NCI-H460 (cell line): ENCODE results near the genes H3C11 and ZKSCAN3.

RAMPAGE:
- cytosol, long total RNA, result no peak
- long total RNA, result no peak
- nucleus, long total RNA, result no peak
These were observed 30.5 kb downstream of the H2AC12 start for GRCh38 chr6:27177017-27178244.

GRCh38 chr6:27238394-27239305 lies 8.9 kb upstream of the PRSS16 start:
RAMPAGE:
- cytosol, long total RNA, result no peak
- long total RNA, result no peak
- nucleus, long total RNA, result no peak

RAMPAGE:
- cytosol, long total RNA, result no peak
- long total RNA, result no peak
- nucleus, long total RNA, result no peak
These were observed 27.6 kb downstream of the PRSS16 start for GRCh38 chr6:27275183-27275463.

DNA sequence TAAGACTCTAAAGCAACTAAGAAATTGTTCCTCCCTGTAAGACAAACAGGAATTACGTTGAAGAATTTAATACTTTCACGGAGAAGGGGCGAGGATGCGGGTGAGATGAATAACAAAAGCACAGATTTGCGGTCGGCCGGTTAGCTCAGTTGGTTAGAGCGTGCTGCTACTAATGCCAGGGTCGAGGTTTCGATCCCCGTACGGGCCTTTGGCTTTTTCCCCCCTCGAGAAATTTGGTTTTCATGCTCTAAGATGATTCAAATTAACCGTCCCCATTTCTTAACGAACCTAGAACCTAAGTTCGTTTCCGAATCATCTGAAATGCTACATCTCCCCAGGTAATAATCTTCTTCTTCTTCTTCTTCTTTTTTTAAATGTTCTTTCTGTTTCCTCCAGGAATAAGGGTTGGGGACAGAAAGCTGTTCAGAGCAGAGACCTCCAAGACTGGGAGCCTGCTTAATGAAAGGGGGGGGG lies 18.3 kb downstream of the POM121L2 start:
RAMPAGE:
- cytosol, long total RNA, result no peak
- long total RNA, result no peak
- nucleus, long total RNA, result no peak

DNA sequence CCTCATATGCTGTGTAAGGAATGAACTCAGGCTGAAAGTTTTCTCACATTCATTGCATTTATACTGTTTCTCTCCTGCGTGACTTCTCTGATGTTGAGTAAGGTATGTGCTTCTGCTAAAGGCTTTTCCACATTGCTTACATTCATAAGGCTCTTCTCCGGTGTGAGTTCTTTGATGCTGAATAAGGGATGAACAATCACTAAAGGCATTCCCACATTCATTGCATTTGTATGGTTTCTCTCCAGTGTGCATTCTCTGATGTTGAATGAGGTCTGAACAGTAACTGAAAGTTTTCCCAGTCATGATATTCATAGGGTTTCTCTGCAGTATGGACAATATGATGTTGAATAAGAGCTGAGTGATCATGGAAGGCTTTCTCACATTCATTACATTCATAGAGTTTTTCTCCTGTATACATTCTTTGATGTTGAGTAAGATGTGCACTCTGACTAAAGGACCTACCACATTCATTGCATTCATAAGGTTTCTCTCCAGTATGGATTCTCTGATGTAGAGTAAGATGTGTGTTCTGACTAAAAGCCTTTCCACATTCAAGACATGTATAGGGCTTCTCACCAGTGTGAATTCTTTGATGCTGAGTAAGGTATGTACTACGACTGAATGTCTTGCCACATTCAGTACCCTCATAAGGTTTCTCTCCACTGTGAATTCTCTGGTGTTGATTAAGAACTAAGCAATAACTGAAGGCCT lies 29.5 kb upstream of the ZNF391 start:
RAMPAGE:
- cytosol, long total RNA, result no peak
- long total RNA, result no peak
- nucleus, long total RNA, result no peak

GRCh38 chr6:27471466-27472019 lies 1.4 kb downstream of the ZNF184 start:
RAMPAGE:
- cytosol, long total RNA, result no peak
- long total RNA, result no peak
- nucleus, long total RNA, result no peak

DNA sequence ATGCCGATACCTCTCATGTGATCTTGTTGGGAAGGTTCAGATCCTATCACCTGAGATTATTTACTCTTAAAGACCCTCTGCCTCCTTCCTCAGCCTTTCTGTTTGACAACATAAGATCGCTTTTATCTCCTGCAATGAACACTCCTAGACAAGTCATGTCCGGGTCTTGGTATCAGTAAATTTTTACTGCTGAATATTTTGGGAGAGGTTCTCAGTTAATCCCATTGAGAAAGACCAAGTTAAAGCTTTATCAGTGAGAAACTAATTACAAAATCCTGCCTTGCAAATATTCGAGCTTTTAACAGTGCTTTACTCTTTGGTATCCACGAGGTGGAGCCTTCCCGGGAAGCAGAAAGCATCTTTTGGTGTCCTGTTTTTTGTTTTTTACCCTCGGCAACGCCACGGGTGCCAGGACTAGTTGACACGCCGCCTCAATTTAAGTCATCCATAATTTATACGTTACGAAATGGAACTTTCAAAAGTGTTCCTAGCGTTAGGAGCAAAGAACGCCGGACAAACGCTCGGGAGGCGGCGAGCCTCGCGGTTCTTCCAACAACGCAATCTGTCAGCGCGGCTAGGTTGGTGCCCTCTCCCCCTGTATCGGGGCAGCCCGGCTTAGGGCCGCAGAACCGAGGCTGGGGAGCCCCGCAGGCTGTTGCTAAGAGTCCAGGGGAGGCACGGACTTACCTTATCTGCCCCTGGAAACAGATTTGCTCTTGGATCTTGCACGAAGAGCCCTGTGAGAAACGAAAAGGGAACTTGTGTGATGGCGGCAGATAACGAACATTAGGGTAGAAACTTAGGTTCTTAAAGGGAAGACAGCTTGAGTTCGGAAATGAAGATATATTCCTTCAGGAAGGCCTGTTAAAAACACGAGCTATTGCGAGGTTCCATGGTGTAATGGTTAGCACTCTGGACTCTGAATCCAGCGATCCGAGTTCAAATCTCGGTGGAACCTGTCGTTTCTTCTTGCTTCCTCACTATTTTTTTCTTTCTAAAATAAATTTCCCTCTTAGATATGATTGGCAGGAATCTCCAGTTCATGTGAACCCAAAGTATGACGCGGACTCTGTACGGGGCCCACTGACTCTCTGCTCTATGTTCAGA lies 46.1 kb upstream of the ZNF184 start:
RAMPAGE:
- cytosol, long total RNA, result no peak
- long total RNA, result no peak
- nucleus, long total RNA, result no peak

RAMPAGE:
- cytosol, long total RNA, result no peak
- long total RNA, result no peak
- nucleus, long total RNA, result no peak
These were observed 119.6 kb upstream of the ZNF184 start for GRCh38 chr6:27592337-27593109.

DNA sequence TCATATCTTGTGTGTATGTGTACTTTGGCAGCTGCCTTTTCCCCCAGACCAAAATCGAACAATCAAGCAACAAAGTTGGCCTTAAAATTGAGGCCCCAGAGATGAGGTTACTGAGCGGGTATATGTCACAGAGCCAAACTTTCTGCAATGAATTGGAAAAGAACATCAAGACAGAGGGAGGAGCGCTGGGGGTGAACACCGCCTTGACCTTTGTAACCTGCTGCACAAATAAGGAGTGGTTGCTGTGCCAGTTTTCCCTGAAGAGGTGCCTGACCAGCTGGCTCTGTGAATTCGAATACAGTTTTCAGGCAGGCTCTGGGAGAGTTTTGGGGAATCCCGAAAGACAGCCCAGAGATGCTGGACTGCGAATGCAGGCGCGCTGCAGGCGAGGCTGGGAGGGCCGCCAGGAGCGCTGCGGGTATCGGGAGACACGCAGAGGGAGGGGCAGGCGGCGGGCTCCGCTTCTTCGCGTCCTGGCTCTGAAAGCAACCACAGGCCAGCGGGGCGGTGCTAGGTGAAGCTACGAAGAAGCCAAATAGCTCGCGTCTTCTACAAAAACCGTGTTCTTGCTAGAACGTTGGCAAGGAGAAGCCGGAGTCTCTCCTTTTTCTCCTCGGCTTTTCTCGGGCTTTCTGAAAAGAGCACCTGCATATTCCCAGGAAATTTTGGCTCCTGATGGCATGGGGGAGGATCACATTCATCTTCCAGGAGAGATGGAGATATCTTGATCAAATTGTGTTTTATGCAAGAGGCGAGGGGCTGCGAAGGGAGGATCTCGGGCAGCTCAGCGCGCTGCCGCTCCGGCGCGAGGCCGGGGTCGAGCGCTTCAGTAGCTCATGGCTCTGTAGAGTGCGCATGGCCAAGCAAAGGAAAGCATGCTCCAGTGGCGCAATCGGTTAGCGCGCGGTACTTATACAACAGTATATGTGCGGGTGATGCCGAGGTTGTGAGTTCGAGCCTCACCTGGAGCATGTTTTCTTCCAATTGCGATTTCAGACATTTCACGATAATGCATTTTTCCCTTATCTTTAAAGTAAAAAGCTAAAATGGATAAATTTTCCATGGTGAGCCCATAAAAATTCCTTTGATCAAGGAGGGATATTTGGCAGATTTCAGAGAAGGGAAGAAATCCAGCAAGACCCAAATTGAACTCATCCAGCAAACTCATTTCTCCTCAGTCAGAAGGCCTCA lies 158.0 kb upstream of the ZNF184 start:
RAMPAGE:
- cytosol, long total RNA, result no peak
- long total RNA, result no peak
- nucleus, long total RNA, result no peak

DNA sequence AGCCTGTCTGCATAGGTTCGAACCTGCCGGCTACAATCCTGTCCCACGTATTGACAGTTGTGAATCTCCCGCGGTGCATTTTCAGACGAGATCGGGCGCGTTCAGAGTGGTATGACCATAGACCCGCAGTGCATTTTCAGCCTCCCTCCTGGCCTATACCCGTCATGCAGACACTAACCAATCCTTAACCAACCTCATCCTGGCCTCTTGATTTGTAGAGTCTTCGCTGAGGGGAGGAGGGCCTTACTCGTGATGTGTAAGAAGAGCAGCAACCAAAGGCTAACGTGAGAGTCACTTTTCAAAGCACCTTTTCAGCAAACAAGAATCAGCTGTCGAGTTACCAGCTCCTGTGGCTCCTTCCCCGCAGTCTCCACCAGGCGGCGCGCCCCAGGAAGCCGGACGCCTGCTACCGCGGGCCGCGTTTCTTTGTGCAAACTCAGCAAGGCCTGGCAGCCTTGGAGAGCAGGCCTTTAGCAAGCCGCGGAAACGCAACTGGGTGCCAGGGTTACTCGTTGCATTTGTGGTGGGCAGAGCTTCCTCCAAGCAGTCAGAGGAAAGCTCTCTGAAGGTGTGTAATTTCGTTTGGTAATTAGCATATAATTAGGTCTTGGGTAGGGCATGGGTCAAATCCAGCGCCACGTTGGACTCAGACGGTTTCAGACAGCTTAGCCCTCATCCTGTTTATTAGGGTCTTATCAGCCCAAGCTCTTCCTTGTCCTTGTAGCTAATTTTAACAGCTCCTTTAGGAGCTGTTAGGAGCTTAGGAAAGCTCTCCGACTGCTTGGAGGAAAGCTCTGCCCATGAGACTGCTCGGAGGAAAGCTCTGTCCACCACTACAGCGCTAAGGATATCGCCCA lies 35.3 kb downstream of the H2BC13 start:
RAMPAGE:
- cytosol, long total RNA, result no peak
- long total RNA, result no peak
- nucleus, long total RNA, result no peak

DNA sequence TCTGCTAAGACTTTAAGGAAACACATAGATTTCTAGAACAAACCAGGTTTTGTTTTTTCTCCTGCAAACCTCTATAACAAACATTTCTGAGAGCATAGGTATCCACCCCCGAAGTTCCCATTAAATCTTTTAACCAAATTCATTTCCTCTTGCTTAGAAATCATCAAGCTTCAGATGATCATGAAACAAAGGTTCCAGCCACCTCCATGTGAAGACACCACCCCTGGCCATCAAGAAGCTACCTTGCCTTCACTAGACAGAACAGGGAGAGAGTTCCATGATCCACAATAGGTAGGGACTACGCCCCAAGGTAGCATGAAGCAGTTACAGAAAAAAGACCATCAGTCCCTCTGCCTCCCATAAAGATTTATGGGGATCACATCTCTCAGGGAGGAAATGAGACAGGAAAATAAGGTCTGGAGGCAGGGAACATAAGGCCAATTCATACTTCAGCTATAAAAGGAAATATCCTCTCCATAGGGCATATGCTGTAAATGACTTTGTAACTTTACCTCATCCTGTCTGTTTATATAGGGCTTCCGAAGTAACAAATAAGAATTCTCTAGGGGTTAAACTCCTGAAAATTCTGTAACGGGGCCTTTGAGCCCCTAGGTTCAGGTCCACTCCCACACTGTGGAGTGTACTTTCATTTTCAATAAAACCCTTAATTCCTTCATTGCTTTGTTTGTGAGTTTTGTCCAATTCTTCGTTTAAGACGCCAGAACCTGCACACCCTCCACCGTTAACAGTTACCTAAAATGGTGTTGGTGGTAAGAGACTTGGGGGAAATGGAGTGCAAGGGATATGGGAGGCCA lies 25.0 kb downstream of the H2BC13 start:
RAMPAGE:
- cytosol, long total RNA, result no peak
- long total RNA, result no peak
- nucleus, long total RNA, result no peak

DNA sequence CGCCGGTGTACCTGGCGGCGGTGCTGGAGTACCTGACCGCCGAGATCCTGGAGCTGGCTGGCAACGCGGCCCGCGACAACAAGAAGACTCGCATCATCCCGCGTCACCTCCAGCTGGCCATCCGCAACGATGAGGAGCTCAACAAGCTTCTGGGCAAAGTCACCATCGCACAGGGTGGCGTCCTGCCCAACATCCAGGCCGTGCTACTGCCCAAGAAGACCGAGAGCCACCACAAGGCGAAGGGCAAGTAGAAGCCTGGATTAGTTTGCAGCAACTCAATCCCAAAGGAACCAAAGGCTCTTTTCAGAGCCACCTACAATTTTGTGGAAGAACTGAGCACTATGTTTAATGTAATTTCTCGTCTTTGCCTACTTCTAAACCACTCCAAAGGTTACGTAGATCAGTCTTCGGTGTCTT lies 387 bp downstream of the H2AC13 start:
RAMPAGE:
- cytosol, long total RNA, result no peak
- long total RNA, result no peak
- nucleus, long total RNA, result no peak

DNA sequence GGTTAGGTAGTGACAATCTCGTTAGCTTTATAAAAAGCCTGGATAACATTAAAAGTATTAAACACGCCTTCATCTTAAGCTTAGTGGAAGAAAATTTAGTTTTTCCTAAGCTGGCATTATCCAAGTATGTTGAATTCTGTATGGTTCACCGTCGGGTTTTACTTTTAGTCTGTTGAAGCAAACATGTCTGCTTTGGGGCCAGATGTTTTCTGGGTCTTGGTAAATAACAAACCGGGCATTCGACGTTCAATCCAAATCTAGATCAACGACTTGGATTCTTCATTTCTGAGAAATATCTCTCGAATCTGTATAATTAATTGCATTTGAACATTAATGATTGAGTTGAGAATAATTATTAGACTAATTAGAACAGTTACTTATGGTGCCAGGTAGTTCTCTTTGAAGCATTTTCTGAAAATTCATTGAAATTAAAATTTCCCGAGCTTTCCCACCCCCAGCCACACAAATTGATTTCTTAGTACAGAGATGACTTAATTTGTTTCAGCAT lies 850 bp downstream of the H2AC13 start:
RAMPAGE:
- cytosol, long total RNA, result no peak
- long total RNA, result no peak
- nucleus, long total RNA, result no peak

GRCh38 chr6:27837647-27838205 lies 449 bp downstream of the H2AC15 start:
RAMPAGE:
- cytosol, long total RNA, result no peak
- long total RNA, result no peak
- nucleus, long total RNA, result no peak

DNA sequence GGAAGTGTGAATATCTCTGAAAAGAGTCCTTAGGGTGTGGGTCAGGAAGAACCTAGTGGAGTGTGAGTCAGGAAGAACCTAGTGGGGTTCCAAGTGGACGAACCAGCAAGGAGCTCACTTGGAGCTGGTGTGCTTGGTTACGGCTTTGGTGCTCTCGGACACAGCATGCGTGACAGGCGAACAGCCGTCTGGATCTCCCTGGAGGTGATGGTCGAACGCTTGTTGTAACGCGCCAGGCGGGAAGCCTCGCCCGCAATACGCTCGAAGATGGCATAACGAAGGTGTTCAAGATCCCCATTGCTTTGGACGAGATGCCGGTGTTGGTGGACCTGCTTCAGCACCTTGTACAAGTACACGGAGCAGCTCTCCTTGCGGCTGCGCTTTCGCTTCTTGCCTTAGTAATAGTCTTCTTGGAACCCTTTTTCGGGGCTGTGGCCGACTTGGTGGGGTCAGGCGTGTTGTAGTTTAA lies 1.1 kb upstream of the H2AC16 start:
RAMPAGE:
- cytosol, long total RNA, result no peak
- long total RNA, result no peak
- nucleus, long total RNA, result no peak

RAMPAGE:
- cytosol, long total RNA, result no peak
- long total RNA, result no peak
- nucleus, long total RNA, result no peak
These were observed at the start of gene H3C11 for GRCh38 chr6:27871709-27872618. Gene H3C11, minus strand, starts transcription at chr6:27872346.

RAMPAGE:
- cytosol, long total RNA, result no peak
- long total RNA, result start-site peak on the plus strand at chr6:28161744-28161793, 28 and 86 reads in 2 replicates
- nucleus, long total RNA, result no peak
These were observed 19.7 kb downstream of the ZKSCAN8 start for GRCh38 chr6:28161109-28162097.

RAMPAGE:
- cytosol, long total RNA, result no peak
- long total RNA, result no peak
- nucleus, long total RNA, result no peak
These were observed 1.3 kb upstream of the ZSCAN31 start for GRCh38 chr6:28337118-28337732.

DNA sequence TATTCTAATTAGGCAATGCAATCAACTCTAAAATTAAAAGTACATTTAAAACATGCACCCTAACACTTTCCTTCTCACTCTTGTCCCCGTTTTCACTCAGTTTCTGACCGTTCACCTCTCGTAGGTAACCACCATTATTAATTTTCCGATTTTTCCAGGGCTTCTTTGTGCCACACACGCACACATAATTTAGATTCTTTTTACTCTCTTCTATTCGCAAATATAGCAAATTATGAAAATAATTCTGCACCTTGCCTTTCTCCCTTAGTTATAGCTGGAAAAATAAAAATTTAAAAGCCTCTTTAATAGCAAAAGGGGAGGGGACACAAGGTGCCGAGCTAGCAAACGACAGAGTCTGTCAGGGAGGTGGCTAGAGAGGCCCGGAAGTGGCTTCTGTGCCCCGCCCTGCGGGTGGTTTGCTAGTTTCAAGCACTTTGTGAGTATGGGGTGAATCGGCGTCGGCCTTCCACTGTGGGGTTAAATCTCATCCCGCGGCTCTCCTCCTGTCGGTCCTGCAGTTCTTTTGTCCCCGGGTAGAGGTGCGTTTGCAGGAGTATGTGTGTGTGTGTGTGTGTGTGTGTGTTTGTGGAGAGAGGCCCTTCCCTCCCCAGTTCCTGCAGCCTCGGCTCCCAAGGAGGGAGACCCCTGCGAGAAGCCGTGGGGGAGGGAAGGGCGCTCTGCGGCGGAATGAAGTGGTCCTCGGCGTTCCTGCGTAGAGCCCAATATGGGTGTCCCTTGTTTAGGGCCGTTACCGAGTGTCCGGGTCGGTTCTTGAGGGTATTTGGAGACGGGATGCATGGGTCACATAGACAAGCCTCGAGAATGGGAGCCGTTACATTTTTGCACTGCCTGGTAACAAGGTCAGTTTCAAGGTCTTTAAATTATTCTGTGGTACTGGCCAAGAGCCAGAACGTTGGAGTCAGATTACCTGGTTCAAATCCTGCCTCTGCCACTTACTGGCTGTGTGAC lies at the start of gene ZKSCAN3:
Gene ZKSCAN3, plus strand, starts transcription at position 419 of the 969 bp plus-strand sequence.
RAMPAGE:
- cytosol, long total RNA, result no peak
- long total RNA, result no peak
- nucleus, long total RNA, result start-site peak on the minus strand centred at position 402 of the sequence, 85 bp wide, 17 and 6 reads in 2 replicates; start-site peak on the plus strand centred at position 421 of the sequence, 50 bp wide, 25 and 10 reads in 2 replicates

DNA sequence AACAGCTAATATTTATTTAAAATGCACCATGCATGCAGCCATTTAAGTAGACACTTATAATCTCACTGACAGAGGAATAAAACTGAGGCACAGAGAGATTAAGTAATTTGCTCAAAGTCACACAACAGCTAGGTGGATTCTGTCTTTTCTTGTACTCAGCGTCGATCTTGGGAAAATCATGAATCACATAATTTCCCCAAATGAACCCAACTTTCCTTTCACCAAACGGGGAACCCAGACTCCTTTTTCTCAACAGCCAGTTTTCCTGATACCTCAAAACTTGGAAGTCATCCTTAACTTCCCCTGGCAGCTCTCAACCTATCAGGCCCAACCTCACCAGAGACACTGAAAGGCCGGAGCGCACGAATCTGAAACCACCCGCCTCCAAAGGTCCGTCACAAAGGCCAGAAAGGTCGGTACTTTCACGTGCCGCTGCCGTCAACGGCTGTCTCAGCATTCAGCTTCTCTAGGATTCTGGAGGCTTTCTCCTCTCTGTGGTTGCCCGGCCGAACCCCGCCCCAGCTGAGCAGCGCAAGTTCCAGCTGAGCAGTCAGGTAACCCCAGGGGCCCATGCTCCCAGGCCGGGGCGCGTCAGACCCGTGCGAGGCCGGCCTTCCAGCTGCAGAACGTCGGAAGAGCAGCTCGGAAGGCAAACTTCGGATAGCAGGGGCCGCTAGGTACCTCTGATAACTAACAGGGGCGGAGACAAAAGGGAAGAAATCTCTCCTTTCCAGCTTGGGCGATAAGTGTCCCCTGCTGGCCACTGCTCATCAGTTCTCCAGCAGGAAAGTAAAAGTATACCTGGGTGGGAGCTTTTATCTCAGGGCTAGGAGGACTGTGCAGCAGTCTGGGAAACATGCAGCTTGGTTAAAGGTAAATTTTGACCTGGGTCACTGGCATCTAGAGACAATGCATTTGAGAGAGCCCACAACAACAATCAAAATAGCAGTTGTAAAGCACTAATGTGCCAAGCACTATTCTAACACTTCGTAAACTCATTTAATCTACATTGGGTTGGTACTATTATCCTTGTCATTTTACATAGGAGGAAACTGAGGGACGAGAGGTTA lies 16.2 kb downstream of the ZSCAN12 start:
RAMPAGE:
- cytosol, long total RNA, result no peak
- long total RNA, result no peak
- nucleus, long total RNA, result no peak